HT1080 (cell line): ENCODE measurements around a stretch of chr2.

RAMPAGE:
- cytosol, long total RNA = no peak
- long total RNA = no peak
- nucleus, long total RNA = no peak
Measured at GRCh38 chr2:64341446-64342033, 112.4 kb upstream of the LGALSL start.

GRCh38 chr2:64391307-64391892 is 62.6 kb upstream of the LGALSL start:
RAMPAGE:
- cytosol, long total RNA = no peak
- long total RNA = no peak
- nucleus, long total RNA = no peak

GRCh38 chr2:64453697-64453829 is 399 bp upstream of the LGALSL start:
RAMPAGE:
- cytosol, long total RNA = no peak
- long total RNA = no peak
- nucleus, long total RNA = no peak

DNA sequence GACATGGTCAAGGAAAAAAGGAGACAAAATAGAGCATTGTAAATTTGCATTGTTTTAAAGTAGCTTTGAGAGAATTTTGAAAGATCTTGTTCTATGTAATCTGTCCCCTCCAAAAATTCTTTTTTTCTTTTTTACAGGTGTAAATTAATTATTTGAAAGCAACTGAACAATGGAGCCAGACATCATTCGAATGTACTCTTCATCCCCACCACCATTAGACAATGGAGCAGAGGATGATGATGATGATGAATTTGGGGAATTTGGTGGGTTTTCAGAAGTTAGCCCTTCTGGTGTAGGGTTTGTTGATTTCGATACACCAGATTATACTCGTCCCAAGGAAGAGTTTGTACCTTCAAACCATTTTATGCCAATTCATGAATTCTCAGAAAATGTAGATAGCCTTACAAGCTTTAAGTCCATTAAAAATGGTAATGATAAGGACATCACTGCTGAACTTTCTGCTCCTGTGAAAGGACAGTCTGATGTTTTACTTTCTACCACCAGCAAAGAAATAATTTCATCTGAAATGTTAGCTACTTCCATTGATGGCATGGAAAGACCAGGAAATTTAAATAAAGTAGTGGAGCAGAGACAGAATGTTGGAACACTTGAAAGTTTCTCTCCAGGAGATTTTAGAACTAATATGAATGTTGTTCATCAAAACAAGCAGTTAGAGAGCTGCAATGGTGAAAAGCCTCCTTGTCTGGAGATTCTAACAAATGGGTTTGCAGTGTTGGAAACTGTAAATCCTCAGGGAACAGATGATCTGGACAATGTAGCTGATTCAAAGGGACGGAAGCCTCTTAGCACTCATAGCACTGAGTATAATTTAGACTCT is 27.4 kb downstream of the AFTPH start:
RAMPAGE:
- cytosol, long total RNA = no peak
- long total RNA = no peak
- nucleus, long total RNA = no peak

DNA sequence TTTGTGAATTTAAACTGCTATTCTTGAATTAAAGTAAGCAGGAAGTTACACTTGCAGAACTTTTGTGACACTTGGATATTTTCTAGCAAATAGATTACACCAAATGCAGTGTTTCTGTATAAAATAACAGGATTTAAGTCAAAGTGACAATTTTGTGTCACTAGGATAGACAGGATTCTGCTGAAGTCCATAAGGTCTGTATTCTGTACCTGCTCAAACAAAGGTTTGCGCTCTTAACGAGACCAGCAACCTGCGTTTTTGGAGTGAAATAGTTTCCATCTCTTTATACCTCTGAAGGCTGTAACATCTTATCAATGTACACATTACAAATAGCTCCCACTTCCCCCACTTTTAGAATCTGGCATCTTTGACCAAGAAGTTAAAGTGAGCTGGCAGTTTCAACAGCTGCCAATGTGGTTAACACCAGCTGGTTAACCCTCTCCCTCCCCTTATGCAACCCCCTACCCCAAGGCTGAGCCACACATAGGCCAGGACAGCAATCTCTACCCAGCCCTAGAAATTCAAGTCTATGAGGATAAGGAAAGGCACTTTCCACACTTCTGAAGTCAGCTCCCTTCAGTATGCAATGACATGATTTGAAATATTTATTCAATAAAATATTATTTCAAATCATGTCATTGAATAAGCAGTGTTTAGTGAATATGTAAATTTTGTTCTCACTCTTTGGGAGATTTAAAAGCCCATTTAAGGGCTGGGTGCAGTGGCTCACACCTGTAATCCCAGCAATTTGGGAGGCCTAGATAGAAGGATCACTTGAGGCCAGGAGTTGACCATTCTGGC is 2.2 kb upstream of the SERTAD2 start:
RAMPAGE:
- cytosol, long total RNA = no peak
- long total RNA = no peak
- nucleus, long total RNA = no peak

DNA sequence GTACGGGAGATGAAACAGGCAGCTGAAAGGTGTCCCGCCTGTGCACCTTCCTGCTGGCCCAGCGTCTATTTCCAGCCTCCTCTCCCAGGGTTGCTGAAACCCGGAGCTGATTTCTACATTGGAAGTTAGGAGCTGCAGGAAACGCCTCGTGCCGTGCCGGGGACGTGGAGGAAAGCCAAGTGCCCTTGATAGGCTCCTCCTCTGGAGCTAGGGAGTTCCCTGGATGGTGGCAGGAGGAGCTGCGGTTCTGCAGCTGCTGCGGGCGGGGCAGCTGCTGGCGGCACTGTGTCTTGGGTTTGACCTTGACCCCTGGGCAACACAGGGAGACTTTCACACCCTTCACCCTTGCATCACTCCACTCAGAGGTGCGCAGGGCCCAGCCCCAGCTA is 130.0 kb upstream of the SLC1A4 start:
RAMPAGE:
- cytosol, long total RNA = no peak
- long total RNA = no peak
- nucleus, long total RNA = no peak

DNA sequence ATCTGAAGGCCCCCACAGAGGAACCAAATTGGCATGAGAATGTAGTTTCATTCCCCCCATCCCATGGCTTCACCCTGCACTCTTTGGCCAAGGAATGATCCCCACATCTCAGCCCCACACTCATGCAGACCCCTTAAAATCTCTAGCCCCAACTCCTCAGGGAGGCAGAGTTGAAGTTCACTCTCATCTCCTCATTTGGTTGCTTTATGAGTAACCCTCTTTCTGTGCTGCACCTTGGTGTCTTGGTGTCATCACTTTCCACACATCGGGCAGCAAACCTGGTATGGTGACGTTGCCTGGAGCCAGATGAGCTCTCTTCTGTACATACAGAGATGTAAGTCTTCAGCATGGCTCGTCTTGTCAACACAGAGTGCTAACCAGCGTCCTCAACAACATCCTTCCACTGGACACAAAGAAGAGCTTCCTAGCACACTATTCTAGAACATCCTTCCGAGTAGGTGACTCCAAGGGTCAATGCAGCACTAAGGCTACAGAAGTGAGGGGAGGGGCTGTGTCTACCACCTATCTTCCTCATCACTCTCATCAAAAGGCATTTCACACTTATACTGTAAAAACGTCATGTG is 108.3 kb upstream of the SLC1A4 start:
RAMPAGE:
- cytosol, long total RNA = no peak
- long total RNA = no peak
- nucleus, long total RNA = no peak

DNA sequence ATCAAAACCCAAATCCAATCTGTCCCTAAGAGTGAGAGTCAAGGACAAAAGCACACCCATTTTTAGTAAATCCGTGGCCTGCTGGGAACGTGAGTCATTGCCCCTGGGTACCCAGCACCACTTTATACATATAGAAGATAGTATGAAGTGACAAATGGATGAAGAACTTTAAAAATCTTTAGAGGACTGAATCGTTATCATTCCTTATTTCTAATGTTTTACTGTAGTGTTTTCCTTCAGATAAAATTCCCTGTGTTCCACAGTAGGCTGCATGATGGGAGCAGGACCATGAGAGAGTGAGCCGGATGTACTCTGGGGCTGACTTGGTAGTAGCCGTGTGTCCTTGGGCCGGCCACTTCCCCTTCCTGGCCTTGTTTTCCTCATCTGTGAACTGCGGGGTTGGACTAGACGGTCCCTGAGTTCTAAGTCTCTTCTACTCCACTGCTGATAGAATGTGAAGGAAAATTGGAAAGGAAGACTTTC is 28.5 kb upstream of the CEP68 start:
RAMPAGE:
- cytosol, long total RNA = no peak
- long total RNA = no peak
- nucleus, long total RNA = no peak

GRCh38 chr2:65088851-65089285 is 32.7 kb downstream of the CEP68 start:
RAMPAGE:
- cytosol, long total RNA = no peak
- long total RNA = no peak
- nucleus, long total RNA = no peak

GRCh38 chr2:65090357-65090836 is 34.2 kb downstream of the CEP68 start:
RAMPAGE:
- cytosol, long total RNA = no peak
- long total RNA = no peak
- nucleus, long total RNA = no peak

DNA sequence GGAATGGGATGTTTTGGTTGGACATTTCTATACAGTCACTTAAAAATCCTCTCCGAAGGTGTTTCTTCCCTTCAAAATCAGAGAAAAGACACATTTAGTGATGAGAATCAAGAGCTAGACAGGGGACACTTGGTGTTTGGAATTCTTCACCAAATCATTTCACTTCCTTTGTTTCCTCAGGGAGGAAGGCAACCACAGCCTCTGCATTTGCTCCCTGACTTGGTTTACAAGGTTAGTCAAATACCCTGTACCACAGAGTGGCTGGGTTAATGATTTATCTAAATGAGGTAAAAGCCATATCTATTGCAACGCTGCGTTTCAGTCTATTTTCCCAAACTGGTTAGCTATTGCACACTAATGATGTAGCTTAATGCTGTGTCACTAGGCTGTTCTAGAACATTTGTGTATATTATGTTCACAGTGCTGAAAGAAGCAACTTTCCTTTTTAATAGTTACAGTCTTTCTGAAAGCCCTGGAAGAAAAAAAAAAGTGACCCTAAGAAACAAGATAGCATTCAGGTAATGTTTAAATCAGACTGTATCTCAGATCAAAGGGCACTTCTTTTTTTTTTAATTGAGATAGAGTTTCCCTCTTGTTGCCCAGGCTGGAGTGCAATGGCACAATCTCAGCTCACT is 40.7 kb upstream of the RAB1A start:
RAMPAGE:
- cytosol, long total RNA = no peak
- long total RNA = no peak
- nucleus, long total RNA = no peak

RAMPAGE:
- cytosol, long total RNA = no peak
- long total RNA = no peak
- nucleus, long total RNA = no peak
Measured at GRCh38 chr2:65269591-65269895, 41.9 kb downstream of the ACTR2 start.

DNA sequence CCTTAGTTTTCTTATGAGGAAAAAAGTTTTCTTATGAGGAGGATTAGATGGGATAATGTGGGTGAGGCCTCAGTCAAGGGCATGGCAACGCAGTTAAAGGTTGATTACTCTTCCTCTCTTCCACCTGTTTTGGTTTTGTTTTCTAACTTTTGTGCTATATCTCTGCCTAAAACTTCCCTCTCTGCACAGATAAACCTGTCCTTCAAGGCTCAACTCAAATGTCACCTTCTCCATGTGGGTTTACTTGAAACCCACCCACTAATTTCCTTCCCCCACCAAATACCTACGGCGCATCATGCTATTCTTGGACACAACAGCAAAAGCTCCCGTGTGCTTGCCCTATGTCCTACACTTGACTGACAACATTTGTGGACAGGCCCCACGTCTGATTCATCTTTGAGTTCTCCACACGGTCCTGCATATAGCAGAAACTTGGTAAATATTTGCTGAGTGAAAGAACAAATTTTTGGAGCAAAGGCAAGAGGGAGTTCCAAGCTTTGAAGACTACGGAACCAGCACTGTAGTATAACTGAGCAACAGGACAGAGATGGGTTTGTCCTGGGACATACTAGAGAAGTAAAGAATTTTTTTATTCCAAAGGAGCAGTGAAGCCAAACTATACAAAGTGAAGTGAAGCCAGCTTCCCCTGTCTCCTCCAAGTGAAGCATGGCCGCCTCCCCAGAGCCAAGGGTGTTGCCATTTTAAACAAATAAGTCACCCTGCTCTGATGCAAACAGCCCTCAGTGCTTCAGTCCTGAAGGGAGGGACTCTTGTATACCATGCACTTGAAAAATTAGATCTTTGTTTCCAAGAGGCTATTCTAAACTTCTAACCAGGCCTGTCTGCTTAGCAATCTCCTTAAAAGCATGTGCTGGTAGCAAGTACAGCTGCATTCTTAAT is 36.1 kb downstream of the SPRED2 start:
RAMPAGE:
- cytosol, long total RNA = no peak
- long total RNA = no peak
- nucleus, long total RNA = no peak

RAMPAGE:
- cytosol, long total RNA = no peak
- long total RNA = no peak
- nucleus, long total RNA = no peak
Measured at GRCh38 chr2:65398374-65398619, 34.1 kb downstream of the SPRED2 start.

DNA sequence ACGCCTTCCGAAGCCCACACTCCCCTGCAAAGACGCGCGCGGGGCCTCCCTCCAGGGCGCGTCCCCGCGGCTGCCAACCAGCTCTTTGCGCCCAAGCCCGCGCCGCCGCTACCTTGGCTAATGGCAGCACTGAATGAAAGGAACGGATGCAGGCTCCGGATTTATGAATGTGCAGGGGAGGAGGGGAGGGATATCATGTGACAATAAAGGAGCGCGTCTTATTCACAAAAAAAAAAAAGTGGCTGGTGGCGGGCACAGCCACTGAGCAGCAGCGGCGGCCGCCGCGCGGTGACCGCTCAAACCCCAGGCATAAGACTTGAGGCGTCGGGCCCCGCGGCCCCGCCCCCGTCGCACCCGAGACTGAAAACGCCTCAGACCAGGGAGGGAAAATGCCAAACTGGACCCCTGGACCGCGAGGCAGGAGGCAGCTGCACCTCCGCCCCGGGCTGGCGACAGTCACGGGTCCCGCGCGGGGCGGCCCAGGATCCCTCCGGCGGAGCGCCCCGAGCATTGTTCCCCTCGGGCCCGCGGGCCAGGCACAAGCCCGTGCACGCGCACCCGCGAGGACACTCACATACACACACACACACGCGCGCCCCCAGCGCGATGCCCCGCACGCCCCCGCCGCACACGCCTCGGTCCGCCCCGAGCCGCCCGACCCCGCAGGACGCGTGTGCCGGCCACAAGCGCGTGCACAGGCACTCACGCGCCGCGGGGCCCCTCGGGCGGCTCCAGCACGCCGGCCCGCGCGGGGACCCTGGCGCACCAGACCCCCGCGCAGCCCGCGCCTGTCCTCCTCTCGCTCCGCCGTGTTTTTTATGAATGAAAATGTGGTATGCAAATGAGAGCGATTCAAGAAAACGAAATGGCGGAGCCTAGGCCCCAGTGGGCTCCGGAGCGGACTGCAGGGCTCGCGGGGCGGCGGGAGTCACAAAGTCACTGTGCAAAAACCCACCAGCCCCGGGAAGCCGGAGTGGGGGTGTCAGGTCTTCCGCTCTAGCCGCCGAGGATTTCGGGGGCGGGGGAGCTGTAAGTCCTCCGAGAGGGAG is 1.4 kb downstream of the SPRED2 start:
RAMPAGE:
- cytosol, long total RNA = no peak
- long total RNA = no peak
- nucleus, long total RNA = no peak

RAMPAGE:
- cytosol, long total RNA = no peak
- long total RNA = no peak
- nucleus, long total RNA = no peak
Measured at GRCh38 chr2:65731171-65731824, 298.9 kb upstream of the SPRED2 start.

DNA sequence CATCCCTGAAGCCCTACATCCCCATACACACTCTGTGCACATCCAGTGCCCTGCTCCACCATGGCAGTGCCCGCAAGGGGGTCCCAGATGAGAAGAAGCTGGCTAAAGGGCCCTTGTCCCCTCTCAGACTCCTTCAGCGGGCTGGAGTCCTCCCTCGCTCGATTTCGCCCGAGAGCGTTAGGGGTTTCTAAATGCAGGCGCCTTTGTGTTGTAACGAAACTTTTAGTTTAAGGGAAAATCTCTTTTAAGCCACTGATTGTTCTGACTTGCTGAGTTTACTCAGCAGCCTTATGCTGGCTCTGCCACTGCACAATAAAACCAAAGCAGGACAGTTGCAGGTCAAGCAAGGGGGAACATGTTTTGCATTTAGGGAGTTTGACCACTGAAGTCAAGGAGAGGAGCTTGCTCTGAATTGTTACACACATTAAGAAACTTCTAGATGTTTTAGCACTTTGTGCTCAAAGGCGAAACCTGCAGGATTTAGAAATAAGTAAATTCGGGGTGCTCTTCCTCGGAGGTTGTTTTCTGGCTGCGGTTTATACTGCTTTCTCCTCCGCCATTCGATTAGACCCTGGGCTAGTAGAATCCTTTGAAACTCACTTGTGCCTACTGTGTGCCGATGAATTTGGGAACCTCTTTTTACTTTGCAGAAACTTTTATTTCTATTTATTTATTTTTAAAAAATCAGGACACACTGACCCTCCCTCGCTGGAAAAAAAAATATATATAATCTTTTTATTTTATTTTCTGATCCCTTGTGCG is 3.4 kb downstream of the MEIS1 start:
RAMPAGE:
- cytosol, long total RNA = no peak
- long total RNA = no peak
- nucleus, long total RNA = no peak

RAMPAGE:
- cytosol, long total RNA = no peak
- long total RNA = no peak
- nucleus, long total RNA = no peak
Measured at GRCh38 chr2:66529749-66530305, 94.9 kb downstream of the MEIS1 start.

DNA sequence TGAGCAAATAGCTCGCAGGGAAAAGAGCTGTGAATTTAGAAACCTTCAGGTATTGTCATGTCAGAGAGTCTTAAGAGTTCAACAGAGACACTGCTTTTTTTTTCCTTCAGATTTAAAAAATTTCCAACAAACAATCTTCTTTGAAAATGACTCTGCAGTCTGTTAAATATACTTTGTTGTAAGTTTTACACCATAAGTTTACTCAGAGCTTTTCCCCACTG is 118.6 kb downstream of the MEIS1 start:
RAMPAGE:
- cytosol, long total RNA = no peak
- long total RNA = no peak
- nucleus, long total RNA = no peak

DNA sequence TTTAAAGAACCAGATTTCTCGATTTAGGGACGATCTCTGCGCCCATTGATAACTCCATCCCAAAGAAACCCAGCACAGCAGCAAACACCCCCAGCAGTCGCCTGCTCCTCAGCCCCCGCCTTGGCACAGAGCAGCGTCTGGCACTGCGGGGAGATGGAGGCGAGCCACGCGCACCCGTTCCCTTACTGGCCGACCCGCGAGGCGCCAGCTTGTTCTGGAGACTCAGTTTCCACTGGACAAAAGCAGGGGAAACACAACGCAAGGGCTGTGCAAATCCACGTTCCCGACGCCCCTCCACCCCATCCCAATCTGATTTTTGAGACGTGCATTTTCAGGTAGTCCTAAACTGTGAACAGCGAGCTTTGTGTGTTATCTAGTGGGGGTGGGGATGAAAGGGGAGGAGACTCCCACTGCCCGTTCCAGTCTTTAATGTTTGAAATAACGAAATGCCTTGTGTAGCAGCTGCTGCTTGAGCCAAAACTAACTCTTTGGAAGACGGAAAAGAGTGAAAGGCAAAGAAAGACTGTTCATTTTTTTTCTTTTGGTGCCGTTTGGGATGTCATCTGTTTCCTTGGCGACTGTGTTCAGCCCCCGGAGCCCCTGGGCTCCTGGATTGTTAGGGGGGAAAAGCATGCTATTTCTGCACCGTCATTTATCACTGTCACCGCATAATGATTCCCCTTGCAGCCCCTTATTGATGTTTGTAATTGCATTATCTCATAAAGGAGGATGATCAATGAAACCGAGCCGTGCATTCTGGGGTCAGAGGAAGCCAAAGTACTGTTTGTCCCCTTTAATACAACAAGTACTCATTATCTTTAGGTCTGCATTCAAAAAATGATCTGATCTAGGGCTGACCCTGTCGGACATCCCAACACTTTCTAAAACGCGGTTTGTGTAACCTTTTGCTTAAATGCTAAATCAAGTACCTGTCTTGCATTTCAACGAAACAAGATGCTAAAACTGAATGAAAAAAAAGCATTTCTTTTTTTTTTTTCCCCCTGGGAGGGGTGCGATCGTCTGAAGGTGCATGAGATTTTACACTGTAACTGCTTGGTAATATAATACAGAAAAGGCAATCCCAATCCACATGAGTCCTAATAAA is 143.5 kb downstream of the MEIS1 start:
RAMPAGE:
- cytosol, long total RNA = no peak
- long total RNA = no peak
- nucleus, long total RNA = no peak